Cerebellum (tissue), 5 donors: ENCODE measurements around a stretch of chr7.

DNA sequence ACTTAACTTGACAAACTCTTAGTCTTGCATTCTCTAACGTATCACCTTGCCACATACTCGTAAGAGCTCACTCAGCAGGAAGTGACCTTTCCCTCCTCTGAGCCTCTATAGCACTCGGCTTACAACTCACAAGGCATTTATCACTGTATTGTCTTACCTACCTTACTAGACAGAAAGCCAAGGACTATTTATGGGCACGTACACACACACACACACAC is 21.2 kb downstream of the CEP41 start:
- PRO-cap, 3 experiments = no peak in any of the 3 experiments
- RAMPAGE, long total RNA = no peak

DNA sequence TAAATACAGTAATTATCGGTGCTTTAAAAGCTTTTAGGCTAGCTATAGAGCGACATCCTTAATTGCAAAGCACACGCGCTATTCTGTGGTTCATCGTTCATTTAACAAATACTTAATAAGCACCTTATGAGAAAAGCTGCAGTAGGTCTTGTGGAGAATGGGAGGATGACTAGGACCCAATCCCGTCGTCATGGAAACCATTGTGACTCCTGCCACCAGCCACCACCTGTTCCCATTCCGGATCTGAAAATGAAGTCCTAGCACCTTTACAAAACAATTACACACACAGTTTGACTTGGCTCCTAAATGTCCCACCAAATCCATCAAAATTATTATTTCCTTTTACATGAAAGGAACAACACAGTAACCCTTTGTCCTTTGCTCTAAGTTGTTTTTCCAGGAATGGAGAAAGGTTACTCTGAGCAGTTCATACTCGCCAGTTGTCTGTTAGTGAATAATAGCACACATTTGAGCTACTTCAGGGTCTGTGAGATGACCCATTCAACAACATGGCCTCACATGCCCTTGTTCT is 785 bp upstream of the CEP41 start:
- PRO-cap, 3 experiments = no peak in any of the 3 experiments
- RAMPAGE, long total RNA = no peak

- PRO-cap, 3 experiments = peak in 1 of 3 experiments; most common plus-strand start chr7:130491089 (in 1); most common minus-strand start chr7:130490977 (in 1)
- RAMPAGE, long total RNA = no peak
Observed at GRCh38 chr7:130490746-130491587, 918 bp upstream of the MEST start.

- PRO-cap, 3 experiments = no peak in any of the 3 experiments
- RAMPAGE, long total RNA = no peak
Observed at GRCh38 chr7:130513961-130514987, 22.4 kb downstream of the MEST start.

DNA sequence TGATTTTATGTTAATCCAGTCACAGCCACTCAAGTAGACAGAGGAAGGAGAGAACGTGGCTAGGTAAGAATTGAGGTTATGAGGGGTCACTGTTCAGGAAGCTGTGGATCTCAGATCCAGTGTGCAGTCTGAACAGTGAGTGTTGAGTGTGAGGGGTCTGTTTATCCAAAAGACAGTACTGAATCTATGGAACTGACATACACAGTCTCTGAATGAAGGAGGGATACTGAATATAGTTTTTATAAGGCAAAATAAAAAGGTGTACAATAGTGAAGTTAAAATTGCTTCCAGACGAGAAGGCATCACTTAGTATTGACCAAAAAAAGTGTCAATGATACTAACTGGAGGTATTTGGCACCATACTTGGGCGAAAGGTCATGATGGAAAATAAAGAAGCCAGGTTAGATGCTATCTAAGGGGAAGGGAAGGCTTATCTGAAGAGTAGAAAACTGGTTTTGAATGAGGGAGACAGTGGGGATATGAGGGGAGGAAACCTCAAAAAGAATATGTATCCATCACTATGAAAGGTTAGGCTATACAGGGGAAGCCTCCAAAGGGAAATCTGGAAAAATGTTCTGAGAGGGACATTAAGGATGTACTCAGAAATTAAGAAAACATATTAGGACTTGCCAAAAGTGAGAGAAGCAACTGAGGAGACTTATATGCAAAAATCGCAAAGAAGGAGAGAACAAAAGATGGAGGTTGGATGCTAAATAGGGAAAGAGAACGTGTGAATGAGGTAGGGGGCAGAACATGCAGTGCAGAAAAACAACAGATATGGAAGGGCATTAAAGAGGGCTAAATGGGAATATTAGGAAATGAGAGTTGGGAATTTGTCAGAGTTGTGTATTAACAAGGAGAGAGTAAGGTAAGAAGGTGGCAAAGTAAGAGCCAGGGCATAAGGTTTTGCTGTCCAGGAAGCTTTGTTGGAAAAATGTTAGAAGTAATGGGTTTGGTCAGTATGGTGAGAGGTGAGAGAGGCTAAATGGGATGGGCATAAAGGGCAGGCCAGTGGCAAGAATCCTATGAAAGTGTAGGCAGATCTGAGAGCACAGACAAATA is 24.3 kb downstream of the MEST start:
- PRO-cap, 3 experiments = no peak in any of the 3 experiments
- RAMPAGE, long total RNA = no peak

DNA sequence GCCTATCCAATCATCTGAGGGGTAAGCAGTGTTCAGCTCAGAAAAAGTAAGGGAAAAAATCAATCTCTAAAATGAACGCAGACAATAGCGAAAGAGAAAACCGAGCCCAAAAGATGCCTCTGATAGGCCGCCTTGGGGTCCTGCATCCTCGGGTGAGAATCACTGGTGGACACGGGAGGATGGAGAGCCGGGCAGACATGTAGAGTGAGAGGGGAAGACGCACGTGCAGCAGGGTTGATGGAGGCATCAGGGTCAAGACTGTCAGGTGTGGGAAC is 39.9 kb downstream of the MEST start:
- PRO-cap, 3 experiments = no peak in any of the 3 experiments
- RAMPAGE, long total RNA = no peak

- PRO-cap, 3 experiments = no peak in any of the 3 experiments
- RAMPAGE, long total RNA = no peak
Observed at GRCh38 chr7:130541115-130541812, 49.4 kb downstream of the MEST start.

DNA sequence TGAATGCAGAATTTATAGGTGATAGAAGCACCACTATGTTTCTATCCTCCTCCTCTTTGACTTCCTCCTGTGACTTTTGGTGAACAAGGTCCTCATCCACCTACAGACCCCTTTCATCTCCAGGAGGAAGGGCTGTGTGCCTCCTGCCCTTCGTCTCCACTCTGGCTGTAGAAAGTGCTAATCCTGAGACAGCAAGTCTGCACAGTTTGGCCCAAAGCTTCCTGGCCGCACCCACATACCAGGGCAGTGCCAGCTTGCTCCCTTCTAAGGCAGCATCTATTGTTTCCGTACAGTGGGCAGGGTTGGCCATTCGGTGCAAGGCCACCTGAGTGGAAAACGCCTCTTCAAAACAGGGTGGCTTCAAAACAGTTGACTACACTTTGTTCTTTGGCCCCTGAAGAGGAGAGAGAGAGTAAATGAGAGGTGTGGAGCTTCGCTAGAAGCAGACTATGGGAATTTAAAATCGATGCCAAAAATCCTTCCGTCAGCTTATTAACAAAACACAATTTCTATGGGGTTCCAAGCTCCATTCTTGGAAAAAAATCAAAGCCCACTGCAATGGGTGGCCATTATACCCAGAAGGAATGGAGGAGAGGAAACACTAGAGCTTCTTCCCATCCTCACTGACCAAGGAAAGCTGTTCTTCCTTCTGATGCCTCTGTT is 134.2 kb upstream of the KLF14 start:
- PRO-cap, 3 experiments = no peak in any of the 3 experiments
- RAMPAGE, long total RNA = no peak

GRCh38 chr7:130872977-130873692 is 139.1 kb upstream of the KLF14 start:
- PRO-cap, 3 experiments = no peak in any of the 3 experiments
- RAMPAGE, long total RNA = no peak

DNA sequence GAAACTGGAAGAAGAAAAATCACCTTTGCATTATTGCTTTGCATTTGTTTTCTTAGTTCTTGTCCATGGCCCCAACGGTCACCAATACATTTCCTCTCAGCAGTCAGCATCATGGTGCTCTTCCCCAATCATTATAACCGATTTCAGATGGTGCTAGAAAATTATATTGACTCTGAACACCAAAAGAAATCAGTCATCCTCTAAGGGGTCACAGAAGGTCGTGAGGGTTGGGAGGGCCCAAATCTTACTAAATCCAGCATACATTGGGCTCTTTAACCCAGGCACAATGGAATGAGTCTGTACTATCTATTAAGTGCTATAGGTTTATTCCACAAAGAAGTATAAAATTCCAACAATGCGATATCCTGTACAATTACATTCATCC is 142.6 kb upstream of the KLF14 start:
- PRO-cap, 3 experiments = peak in 1 of 3 experiments; most common minus-strand start position 157 of the sequence (in 1)
- RAMPAGE, long total RNA = no peak

- PRO-cap, 3 experiments = no peak in any of the 3 experiments
- RAMPAGE, long total RNA = no peak
Observed at GRCh38 chr7:130900822-130901197, 166.8 kb upstream of the KLF14 start.

- PRO-cap, 3 experiments = no peak in any of the 3 experiments
- RAMPAGE, long total RNA = no peak
Observed at GRCh38 chr7:130980440-130981021, 246.5 kb upstream of the KLF14 start.

DNA sequence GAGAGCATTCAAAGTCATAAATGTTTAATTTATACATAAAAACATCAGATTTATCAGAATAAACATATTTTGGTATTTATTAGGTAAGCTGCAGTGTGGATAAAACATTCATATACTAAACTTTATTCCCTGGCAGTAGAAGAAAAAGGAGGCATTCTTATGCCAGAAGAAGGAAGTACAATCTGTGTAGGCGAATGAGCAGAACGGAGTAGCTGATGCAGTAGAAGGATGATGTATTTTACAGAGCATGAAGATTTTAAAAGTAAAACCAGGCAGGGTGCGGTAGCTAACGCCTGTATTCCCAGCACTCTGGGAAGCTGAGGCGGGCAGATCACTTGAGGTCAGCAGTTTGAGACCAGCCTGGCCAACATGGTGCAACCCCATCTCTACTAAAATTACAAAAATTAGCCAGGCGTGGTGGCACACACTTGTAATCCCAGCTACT is 294.9 kb upstream of the MKLN1 start:
- PRO-cap, 3 experiments = no peak in any of the 3 experiments
- RAMPAGE, long total RNA = no peak

DNA sequence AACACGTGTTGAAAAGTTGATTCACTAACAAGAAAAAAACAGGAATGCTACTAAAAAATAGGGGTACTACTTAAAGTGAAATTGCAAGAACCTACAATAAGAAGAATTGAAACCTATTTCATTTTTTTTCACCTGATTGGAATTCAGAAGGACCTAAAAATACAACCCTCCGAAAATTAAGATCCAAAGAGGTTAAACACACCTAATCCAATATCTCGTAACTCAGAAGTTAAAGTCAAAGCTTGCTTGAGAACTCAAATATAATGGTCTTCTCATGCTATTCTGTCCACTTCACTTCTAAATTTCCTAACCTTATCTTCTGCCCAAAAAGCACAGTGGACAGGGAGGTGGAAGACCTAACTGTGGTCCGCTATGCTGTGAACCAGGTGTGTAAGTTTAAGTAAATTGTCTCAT is 235.2 kb upstream of the MKLN1 start:
- PRO-cap, 3 experiments = no peak in any of the 3 experiments
- RAMPAGE, long total RNA = no peak

GRCh38 chr7:131095301-131096177 is 232.1 kb upstream of the MKLN1 start:
- PRO-cap, 3 experiments = no peak in any of the 3 experiments
- RAMPAGE, long total RNA = no peak

GRCh38 chr7:131109535-131110285 is 218.0 kb upstream of the MKLN1 start:
- PRO-cap, 3 experiments = peak in 3 of 3 experiments; most common plus-strand start chr7:131110029 (in 1); most common minus-strand start chr7:131109967 (in 1)
- RAMPAGE, long total RNA = no peak

DNA sequence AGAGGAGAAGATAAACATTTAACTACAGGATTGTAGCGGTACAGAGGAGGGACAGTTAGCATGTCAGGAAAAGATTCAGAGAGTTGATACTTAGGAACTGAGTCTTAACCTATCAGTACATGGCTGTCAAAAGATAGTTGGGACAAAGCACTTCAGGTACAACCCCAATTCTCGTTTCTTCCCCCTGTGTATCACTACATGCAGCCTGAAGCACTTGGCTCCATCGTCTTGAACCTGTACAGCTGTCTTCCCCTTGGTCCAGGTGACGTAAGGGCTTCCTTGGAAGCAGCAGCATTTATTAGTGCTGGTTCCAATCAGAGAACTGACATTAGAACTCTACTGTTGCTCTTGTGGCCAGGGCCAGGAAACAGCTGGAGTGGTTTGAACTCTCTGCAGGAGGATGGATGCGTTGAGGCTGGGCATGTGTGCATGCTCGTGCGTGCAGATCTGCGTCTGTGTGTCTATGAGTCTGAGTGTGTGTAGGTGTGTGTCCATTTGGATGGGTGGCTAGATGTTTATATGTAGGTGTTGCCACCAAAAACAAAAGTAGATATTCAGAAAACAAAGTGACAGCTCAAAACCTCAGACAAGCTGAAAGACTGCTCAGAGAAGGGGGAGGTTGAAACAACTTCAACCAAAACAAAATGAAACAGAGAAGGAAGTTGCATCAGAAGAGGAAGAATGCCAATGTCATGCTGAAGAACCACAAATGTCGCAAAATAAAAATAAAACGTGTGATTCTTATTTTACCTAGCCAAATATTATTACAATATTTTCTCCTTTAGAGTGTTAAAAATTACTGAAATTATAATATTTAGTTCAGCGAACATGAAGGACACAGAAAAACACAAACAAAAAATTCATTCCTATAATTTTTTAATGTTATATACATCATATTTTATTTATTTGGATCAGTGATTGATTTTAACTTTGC is 96.2 kb upstream of the MKLN1 start:
- PRO-cap, 3 experiments = no peak in any of the 3 experiments
- RAMPAGE, long total RNA = no peak

- PRO-cap, 3 experiments = no peak in any of the 3 experiments
- RAMPAGE, long total RNA = no peak
Observed at GRCh38 chr7:131414418-131415023, 86.8 kb downstream of the MKLN1 start.

GRCh38 chr7:131417206-131417723 is 89.6 kb downstream of the MKLN1 start:
- PRO-cap, 3 experiments = no peak in any of the 3 experiments
- RAMPAGE, long total RNA = no peak

DNA sequence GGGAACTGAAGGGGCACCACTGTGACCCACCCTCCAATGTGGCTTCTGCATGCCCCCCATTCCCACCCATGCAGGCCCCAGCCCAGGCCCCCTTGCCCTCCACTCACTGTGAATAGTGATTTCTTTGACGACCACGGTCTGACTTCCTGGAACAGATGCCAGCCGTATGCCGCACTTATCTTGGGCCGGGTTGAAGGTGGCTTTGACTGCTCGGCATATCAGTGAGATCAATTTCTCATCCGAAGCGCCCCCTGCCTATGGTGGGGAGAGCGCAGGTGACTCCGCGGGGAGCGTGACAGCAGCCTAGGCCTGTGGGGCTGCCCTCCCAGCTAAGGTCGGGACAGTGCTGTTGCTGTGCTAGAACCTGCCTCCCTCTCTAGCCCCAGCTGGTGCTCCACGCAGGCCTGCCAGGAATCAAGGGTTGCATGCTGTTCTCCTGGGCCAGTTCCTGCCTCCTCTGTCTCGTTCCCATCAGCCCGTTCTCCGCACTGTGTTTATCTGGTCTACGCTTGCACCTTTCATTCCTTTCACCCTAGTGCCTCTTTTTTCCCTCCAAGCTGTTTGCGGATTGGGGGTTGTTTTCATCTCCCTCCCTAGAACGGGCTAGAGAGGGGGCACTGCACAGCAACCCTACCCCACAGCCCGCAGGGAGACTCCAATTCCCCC is 49.8 kb downstream of the PODXL start:
- PRO-cap, 3 experiments = no peak in any of the 3 experiments
- RAMPAGE, long total RNA = no peak